HT-29 (cell line): ENCODE results near the gene PALM2AKAP2.

DNA sequence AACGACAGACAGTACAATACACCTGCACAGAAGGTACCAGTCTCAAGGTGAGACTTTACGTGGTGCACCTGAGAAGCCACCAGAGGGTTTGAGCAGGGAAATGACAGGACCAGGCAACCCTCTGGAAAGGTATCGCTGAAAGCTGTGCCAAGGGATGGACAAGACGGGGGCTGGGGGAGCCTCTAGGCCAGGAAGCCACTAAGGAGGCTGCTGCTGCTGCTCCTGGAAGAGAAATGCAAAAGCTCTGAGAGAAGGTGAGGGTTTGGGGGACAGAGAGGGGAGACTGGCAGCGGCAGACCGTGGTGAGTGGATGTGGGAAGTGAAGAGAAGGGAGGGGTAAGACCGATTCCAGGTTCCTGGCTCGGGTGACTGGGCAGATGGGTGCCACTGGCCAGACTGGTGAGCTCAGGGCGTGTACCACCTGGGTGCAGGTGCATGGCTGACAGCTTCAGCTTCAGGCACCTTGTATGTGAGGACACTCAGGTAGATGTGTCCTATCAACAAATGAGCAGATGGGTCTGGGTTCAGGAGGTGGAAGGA, 65.9 kb upstream of the EPB41L4B start:
- RAMPAGE, long total RNA = no peak

DNA sequence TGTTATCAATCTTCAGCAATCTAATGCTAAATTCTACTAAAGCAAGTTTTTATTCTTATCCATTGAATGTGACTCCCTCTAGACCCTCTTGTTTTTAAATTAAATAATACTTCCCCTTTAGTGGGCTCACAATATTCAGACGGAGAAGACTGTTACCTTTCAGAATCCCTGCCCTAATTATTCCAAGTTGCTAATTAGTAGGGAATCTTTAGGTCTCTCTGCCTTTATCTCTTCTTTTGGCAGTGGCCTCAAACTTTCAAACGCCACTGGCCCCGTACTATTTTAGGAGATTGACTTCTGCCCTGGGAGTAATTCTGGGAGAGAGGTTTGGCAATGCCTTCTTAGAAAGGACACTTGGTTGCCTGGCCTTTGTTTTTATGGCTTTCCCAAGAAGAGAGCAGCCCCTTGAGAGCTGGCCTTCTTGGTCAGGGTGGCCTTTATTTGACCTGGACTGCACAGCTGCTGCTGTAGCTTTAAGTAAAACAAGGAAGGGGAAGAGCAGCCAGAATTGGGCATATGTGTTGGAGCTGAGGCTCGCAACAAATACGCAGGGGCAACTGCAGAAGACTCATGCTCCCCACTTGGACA, 60.9 kb downstream of the PTPN3 start:
- RAMPAGE, long total RNA = no peak

DNA sequence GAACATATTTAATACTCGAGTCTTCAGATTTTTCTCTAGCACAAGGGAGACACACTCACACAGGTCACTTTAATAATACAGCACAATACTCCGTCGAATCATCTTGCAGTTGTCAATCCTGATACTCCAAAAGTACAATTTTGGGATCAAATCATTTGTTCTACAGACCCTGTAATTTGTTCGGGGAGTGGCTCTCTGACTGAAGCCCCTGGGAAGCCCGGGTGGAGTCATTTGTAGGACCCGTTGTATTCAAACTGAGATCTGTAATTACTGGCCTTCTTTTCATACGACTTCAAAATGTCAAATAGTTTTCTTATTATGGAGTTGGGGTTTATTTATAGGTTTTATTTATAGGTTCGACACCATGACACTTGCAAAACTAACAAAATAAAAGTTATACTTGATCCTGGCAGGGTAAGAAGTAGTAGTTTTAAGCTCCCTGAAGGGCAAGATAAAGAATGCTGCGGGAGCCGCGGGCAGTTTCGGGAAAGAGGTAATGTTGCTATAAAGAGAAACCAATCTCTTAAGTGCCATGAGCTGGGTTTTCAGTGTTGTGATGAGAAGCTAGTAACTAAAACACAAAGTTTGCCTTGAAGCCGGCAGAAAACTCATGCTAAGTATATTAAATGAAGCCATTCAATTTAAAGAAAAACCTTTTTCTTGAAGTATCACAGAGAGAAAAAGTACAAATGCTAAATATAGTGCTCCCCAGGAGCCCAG, 24.9 kb downstream of the PTPN3 start:
- RAMPAGE, long total RNA = no peak

DNA sequence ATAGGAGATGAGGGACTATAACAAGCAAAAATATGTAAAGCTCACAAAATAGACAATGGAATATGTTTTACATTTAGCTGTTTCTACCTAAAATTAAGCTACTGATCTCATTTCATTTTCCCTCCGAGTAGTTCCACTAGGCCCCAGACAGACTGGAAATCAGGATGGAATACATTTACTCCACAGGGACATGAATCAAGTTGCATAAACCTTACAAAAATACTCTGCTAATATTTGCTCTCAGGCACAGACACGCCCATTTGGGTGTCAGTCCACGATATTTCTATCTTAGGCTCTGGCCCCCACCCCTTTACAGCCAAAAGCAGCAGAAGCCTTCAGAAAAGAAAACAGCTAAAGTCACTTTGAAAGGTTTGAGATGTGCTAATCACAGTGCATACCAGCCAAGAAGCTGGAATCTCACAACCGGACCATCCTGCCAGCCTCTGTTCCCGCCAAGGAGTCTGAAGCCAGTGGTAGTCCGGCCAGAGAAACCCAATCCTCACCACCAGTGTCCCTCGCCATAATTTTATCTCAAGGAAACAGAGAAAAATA, 22.6 kb downstream of the PTPN3 start:
- RAMPAGE, long total RNA = no peak

GRCh38 chr9:109478267-109479193, 19.6 kb downstream of the PTPN3 start:
- RAMPAGE, long total RNA = no peak

DNA sequence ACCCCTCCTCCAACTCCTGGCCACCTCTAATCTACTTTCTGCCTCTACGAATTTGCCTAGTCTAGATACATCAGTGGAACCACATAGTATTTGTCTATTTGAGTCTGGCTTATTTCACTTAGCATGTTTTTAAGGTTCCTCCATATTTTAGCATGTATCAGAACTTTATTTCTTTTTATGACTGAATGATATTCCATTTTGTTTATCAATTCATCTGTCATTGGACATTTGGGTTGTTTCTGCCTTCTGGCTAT, 19.0 kb downstream of the PTPN3 start:
- RAMPAGE, long total RNA = no peak

- RAMPAGE, long total RNA = no peak
Measured at GRCh38 chr9:109705401-109705938, 74.5 kb upstream of the PALM2AKAP2 start.

DNA sequence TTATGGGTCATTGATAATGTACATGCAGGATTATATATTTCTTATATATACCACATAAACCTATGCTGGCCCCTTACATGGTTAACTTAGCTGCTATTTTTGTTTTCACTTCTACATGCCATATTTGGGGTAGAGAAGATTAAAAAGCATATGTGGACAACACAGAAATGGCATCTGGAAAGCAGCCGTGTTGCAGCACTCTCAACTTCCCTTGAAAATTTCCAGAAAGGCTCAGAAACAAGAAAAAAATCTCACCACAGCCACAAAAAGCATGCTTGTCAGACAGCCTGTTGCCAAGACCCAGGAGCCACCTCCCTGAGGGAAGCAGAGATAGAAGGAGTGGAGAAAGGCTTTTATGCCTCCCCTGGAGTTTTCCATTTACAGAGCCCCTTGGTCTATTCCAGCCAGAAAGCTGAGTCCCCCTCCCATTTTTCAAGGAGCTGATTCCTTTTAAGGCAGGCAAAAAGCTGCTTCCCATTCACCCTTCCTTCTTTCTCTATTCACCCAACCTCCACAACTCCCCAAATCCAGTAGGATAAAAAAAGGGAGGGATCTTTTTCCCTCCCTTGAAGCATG, 37.3 kb upstream of the PALM2AKAP2 start:
- RAMPAGE, long total RNA = no peak

- RAMPAGE, long total RNA = no peak
Measured at GRCh38 chr9:109779668-109780566, at the start of gene PALM2AKAP2. PALM2AKAP2 (plus strand) TSS chr9:109780198.

- RAMPAGE, long total RNA = no peak
Measured at GRCh38 chr9:109912010-109912431, 132.0 kb downstream of the PALM2AKAP2 start.

DNA sequence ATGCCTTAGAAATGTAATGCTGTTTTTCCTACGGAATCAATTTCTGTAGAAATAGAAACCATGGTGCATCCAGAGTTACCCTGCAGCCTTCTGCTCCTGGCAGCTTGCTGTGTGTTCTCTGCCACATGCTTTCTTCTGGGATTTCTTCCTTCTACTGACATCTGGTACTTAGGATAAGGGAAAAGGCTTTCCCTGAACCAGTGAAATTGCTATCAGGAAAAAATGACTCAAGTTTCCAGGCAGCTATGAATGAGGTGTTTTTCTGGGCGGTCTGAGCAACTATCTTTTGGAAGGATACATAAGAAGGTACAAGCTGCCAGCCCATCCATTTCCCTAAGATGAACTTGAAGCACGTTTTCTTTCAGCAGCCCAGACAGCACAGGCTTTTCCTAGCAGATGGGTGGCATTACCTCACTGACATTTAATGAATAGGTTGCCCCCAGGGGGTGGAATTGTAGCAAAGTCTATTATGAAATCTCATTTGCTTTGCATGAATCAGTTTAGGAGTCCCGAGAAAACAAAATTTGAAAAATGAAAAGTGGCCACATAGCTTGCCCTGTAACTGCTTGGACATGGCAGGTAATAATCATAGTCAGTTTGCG, 108.7 kb downstream of the C9orf152 start:
- RAMPAGE, long total RNA = no peak

GRCh38 chr9:110116339-110117045, 91.5 kb downstream of the C9orf152 start:
- RAMPAGE, long total RNA = no peak

DNA sequence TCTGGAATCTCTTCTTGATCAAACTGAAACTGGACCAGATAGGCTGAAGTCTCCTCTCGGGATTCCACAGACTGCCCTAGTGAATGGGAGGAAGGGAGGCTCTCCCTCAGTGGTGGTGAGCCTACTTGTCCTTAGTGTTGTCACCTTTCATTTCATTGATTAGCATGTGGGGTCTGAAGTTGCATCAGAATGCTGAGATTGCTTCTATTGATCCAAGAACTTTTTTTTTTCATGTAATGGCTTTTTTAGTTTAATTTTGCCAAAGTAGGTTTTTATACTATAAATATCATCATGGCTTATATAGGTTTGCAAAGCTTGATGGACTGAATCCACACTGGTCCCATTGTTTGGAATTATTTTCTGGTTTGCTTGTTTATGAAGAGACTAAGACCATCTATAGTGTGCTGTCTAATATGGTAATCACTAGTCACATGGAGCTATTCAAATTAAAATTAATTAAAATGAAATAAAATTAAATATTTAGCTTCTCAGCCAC, 40.4 kb downstream of the C9orf152 start:
- RAMPAGE, long total RNA = no peak

- RAMPAGE, long total RNA = no peak
Measured at GRCh38 chr9:110169962-110170972, 37.7 kb downstream of the C9orf152 start.

DNA sequence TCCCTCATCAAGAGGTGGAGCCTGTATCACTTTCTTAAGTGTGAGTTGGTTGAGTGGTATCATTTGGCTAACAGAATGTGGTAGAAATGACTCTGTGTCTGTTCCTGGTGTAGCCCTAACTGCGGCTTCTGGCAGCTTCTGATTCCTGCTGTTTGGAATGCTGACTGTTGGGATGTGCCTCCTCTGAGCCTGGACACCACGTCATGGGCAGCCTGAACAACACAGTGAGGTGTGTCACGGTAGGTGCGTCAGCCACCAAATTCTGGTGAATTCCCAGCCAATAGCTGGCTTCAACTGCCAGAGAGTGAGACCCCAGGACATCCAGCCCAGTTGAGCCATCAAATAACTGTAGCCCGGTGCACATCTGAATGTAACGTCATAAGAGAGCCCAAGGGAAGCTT, 6.1 kb upstream of the C9orf152 start:
- RAMPAGE, long total RNA = no peak

DNA sequence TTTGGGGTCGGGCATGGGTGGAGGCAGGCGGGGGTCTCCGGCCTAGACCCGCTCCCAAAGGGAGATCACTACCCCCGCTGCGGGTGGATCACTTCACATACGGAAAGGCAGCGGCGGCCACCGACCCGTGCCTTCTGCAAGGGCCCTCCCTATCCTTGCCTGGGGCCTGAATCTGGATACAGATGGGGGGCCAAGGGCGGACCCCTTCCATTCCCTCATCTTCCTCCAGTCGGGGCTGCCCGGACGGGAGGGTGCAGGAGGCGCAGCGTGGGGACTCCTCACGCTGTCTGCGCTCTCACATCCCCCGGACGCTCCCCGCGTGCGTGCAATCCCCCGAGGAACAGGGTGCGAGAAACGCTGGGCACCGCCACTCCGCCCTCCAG, 522 bp downstream of the TXN start:
- RAMPAGE, long total RNA = no peak

DNA sequence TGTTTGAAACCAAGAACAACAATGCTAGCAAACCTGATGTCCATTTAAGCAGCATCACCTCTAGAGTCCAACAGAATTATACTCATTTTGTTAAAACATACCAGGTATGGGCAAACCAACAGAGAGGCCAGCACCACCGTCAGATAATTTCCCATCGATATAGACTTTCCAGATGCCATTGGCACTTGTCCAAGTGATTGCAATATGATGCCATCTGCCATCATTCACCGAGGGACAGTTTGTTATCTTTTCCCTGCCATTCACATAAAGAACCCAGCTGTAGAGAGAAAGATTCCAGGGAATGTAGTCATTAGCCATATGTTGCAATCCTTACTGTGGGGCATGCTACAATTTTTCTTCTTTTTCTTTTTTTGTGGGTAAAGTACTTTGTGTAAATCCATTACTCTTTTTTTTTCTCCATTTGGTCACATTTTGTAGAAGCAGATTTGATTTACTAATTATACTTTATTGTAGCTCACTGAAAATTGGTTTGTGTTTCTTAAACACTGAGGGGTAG, 105.8 kb upstream of the TXNDC8 start:
- RAMPAGE, long total RNA = no peak

DNA sequence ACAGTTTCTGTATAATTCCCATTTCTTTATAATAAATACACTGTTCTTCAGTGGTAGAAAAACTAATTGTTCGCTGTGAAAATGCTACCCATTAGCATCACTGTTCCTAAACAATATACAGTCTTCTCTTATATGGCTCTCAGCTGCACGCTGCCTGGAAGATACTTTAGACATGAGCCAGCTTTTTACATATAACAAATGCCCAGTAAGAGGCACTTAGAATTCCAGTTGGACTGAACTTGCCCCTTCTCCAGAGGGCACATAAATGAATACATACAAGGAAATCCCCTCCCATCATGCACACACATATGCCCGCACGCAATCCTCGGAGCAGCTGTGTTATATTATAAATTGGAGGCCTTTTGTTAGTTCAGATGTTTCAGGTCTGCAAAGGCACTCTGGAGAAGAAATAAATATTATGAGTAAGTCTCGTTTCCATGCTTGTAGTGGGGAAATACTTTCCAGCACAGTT, 17.7 kb upstream of the MUSK start:
- RAMPAGE, long total RNA = no peak

DNA sequence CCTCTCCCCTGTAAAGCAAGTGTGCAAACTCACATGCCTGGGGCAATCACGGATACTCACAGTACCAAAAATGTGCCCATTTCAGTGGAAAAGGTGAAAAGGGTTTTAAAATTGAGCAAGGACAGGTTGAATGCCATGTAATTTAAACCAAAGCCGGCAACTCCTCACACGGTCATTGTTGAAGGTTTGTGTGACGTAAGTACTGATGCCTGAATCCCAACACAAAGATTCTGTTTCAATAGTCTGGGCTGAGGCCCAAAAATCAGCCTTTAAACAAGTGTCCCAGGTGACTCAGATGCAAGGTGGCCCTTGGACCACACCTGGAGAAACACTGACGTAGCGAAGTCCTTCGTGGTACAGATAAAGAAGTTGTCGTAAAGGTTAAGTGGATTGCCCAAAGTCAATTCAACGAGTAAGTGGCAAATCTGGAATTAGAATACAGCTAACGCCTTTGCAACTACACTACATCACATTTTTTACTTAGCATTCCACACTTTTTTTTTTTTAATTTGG, 111.5 kb downstream of the LPAR1 start:
- RAMPAGE, long total RNA = no peak

- RAMPAGE, long total RNA = no peak
Measured at GRCh38 chr9:111068696-111069265, 30.5 kb upstream of the LPAR1 start.